Measurements from ENCODE around the gene KDM4E.

DNA sequence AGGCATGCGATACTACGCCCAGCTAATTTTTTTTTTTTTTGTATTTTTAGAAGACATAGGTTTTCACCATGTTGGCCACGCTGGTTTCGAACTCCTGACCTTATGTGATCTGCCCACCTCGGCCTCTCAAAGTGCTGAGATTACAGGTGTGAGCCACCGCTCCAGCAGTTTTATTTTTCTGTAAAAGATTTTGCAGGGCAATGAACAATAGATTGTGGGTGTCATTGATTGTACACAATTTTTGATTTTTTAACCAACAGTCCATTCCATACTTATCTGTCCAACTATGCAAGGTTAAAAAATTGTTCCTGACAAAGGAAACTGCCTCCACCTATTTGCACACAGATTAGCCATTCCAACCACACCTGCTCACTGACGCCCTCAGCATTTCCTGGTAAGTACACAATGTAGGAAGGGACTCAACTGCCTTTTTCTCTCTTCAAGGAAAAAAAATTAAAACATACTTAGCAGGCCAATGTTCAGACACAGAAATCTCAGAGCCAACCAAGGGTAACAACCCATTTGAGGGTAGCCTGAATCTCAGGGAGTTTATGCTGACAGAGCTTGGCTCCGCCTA, 4.4 kb upstream of the FUT4 start:
- PRO-cap, result unidirectional peak, plus-strand start at position 405 of the sequence
- RAMPAGE, long total RNA, 4 experiments, result no peak in any of the 4 experiments

DNA sequence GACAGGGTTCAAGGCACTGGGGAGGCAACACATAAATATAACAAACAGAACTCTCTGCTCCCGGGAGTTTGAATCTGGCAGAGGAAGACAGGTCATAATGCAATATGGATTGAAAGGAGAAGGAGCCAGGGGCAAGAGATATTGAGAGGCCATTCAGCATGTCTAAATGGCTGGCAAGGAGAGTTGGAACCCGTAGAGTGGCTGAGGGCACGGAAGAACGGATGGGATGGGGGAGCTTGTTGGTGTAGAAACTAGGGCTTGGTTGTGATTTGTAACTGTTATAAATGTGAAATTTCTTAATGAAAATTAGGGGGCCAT, 28.2 kb downstream of the AMOTL1 start:
- PRO-cap, result no peak
- RAMPAGE, long total RNA, 4 experiments, result no peak in any of the 4 experiments

DNA sequence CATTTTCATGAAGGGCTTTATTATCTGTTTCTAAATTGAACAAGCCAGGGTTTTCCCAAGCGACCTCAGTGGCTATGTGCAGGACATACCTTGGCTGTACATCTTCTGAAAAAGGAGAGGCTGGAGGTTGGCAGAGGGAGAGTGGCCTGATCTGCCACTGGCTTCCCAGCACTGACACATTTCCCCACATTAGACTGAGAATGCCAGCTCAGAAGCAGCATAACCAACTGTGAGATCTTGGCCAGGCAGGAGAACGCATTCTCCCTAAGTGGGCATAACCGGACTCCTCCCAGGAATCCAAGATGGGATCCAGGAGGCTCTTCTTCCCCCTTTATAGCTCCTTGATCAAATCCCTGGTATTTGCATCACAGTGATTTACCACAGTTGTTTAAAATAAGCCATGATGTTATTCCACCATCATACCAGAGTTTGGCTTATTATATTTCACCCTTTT, 33.8 kb downstream of the AMOTL1 start:
- PRO-cap, result no peak
- RAMPAGE, long total RNA, 4 experiments, result no peak in any of the 4 experiments

DNA sequence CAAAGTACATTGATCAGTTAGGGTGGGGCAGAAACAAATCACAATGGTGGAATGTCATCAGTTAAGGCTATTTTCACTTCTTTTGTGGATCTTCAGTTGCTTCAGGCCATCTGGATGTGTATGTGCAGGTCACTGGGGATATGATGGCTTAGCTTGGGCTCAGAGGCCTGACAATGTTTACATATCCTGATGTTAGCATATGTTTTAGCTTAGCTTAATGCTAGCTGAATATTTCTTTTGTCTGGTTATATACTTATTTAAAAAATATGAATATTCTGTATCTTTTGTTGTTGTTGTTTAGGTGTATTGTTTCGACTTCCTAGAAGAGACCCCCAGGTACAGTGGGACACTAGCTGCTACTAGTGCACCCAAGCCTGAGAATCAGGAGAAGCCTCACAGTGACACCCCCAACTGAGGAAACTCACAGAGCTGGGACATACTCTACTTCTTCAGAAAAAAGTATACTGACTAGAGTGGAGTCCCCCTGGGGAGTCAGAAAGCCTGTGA, at the start of gene KDM4E:
Gene KDM4E (plus strand): TSS at position 369 of the 507 bp plus-strand sequence.
- PRO-cap, result no peak
- RAMPAGE, long total RNA, 4 experiments, result no peak in any of the 4 experiments

- PRO-cap, result no peak
- RAMPAGE, long total RNA, 4 experiments, result no peak in any of the 4 experiments
These were observed 12.2 kb downstream of the KDM4E start for GRCh38 chr11:95037300-95037712.

DNA sequence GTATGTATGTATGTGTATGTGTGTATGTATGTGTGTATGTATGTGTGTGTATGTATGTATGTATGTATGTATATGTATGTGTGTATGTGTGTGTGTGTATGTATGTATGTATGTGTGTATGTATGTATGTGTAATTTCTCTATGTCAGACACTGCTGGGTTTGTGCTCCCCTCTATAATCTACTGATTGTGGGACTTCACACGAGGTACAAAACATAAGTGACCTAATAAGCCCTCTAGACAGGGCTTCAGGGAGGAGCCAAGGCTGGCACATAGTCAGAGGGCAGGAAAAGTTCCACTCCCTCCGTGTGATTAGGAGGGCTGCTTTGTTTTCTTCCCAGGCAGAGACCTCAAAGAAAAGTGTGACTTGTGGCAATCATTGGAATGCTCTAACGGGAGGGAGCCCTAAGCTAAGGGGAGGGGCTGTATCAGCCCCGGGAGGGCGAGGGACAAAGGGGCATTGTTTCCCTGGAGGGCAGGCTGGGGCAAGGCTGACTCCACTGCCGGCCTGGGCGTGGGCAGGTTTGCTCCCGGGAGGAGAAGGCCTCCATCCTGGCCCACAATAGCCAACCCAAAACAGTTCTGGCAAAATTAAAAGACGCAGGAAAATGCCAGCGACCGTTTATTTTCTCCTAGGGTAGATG, 59.9 kb downstream of the ENDOD1 start:
- PRO-cap, result unidirectional peak, plus-strand start at position 499 of the sequence
- RAMPAGE, long total RNA, 4 experiments, result no peak in any of the 4 experiments

GRCh38 chr11:95256226-95256913, 25.4 kb upstream of the SESN3 start:
- PRO-cap, result unidirectional peak, minus-strand start at chr11:95256395
- RAMPAGE, long total RNA, 4 experiments, result no peak in any of the 4 experiments

DNA sequence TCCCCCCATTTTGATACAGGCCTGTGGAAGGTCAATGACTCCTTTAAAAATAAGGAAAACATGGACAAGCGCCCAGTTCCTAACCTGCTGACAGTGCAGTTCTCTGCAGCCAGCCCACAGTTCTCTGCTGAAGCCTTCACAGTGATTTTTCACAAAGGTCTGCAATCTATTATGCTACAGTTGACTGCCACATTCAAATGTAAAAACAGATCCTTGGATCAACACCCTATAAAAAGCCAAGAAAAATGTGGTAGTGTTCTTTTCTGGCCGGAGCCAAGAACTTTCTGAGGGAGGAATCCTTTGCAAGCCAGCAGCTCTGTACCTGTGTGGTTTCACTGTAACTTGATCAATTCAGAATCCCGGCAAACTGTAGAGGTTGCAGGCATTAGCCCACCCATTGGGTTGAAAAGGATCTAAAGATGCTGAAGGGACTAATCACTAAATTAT, 107.7 kb upstream of the SESN3 start:
- PRO-cap, result no peak
- RAMPAGE, long total RNA, 4 experiments, result no peak in any of the 4 experiments

GRCh38 chr11:95794139-95794691, 3.9 kb downstream of the CEP57 start:
- PRO-cap, result no peak
- RAMPAGE, long total RNA, 4 experiments, result no peak in any of the 4 experiments

- PRO-cap, result no peak
- RAMPAGE, long total RNA, 4 experiments, result start-site peak on the minus strand in 1 of 4 experiments, at chr11:95900858-95900964 at its widest, 10 reads per replicate
These were observed 23.1 kb downstream of the MTMR2 start for GRCh38 chr11:95900754-95901205.

DNA sequence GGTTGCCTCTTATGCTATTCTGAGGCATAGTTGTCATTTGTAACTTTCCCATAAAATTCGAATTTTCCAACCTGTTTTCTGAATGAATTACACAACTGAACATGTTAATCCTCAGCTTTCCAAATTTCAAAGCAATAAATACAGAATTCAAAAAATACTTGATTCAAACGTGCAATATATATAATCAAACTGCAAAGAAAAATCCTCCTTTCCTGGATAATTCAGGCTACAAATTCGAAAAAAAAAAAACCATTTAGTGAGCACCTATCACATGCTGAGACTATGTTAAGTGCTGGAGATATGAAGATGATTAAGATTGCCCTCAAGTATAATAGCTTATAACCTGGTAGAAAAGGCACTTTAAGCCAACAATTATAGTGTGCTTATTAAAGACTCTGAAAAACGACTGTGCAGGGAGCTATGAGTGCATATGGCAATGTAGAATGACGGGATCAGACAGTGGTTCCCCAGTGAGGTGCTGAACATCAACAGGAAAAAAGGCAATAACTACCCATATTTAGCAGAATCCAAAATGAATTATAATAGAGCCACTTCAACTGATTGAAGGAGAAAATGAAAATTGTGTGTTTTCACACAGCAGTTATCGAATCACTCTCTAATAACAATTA, 1.5 kb downstream of the MTMR2 start:
- PRO-cap, result no peak
- RAMPAGE, long total RNA, 4 experiments, result no peak in any of the 4 experiments

- PRO-cap, result no peak
- RAMPAGE, long total RNA, 4 experiments, result no peak in any of the 4 experiments
These were observed 922 bp downstream of the MTMR2 start for GRCh38 chr11:95922953-95923416.

GRCh38 chr11:96057338-96057778, 133.5 kb upstream of the MTMR2 start:
- PRO-cap, result no peak
- RAMPAGE, long total RNA, 4 experiments, result start-site peak on the minus strand in 1 of 4 experiments, at chr11:96057390-96057548 at its widest, 9 reads per replicate

- PRO-cap, result no peak
- RAMPAGE, long total RNA, 4 experiments, result no peak in any of the 4 experiments
These were observed 188.1 kb downstream of the MAML2 start for GRCh38 chr11:96154646-96155492.

- PRO-cap, result no peak
- RAMPAGE, long total RNA, 4 experiments, result no peak in any of the 4 experiments
These were observed 138.2 kb downstream of the MAML2 start for GRCh38 chr11:96204581-96205377.

- PRO-cap, result no peak
- RAMPAGE, long total RNA, 4 experiments, result start-site peak on the minus strand in 2 of 4 experiments, at chr11:96227219-96227536 at its widest, 5 to 7 reads per replicate
These were observed 115.8 kb downstream of the MAML2 start for GRCh38 chr11:96227198-96227548.

- PRO-cap, result no peak
- RAMPAGE, long total RNA, 4 experiments, result no peak in any of the 4 experiments
These were observed 83.9 kb downstream of the MAML2 start for GRCh38 chr11:96259187-96259408.

GRCh38 chr11:96268739-96269278, 74.2 kb downstream of the MAML2 start:
- PRO-cap, result no peak
- RAMPAGE, long total RNA, 4 experiments, result start-site peak on the minus strand in 2 of 4 experiments, at chr11:96268896-96269082 at its widest, 5 to 13 reads per replicate

- PRO-cap, result no peak
- RAMPAGE, long total RNA, 4 experiments, result start-site peak on the minus strand in 1 of 4 experiments, at chr11:96294290-96294889 at its widest, 7 reads per replicate
These were observed 48.7 kb downstream of the MAML2 start for GRCh38 chr11:96294058-96294935.

GRCh38 chr11:96340244-96340906, 2.6 kb downstream of the MAML2 start:
- PRO-cap, result no peak
- RAMPAGE, long total RNA, 4 experiments, result no peak in any of the 4 experiments